ENCODE results near the gene GABBR2.

DNA sequence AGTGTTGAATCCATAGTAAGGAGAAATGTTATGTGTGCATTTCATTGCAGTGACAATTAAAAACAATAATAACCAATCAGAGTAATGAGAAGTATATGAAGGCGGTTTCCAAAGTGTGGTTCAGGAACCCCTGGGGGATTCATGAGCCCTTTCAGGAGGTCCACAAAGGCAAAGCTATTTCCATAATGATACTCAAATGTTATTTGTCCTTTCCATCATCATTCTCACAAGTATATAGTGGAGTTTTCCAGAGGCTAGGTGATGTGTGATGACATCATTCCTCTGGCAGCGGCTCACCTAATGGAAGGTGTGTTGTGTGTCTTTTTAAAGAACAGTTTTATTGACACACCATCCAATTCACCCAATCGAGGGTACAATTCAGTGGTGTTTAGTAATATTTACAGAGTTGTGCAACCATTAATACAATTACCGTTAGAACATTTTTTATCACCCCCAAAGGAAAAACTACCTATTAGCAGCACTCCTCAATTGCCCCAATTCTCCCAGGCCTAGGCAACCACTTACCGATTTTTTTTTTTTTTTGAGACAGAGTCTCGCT is 9.7 kb downstream of the NANS start:
- PRO-cap = no peak

- PRO-cap = no peak
Measured at GRCh38 chr9:98085582-98085945, 29.0 kb downstream of the NANS start.

DNA sequence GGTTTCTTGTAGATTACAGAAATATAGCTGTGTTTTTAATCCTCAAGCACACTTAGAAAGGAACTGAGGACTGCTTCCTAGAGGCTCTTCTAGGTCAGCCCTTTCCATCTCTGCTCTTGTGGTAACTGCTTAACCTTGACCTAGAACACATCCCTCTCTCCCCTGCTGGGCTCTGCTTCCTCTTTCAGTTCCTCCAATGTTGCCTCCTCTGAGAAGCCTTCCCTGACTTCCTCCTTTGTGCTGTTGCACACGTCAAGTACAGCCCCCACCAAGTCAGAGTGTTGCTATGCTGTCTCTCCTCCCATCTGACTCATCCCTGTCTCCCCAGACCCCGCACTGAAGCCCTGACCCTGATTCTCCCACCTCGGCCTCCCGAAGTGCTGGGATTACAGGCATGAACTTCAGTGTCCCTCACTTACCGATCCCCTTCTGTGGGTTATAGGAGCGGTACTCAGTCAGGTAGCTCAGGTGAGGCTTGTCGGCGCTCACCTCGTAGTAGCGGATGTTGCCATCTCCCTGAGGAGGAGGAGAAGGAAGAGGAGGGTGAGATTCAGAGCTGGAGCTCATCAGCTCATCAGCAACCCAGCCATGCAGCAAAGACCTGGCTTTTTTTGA is 10.5 kb upstream of the TRIM14 start:
- PRO-cap = no peak

- PRO-cap = no peak
Measured at GRCh38 chr9:98142174-98143183, 23.5 kb upstream of the TRIM14 start.

DNA sequence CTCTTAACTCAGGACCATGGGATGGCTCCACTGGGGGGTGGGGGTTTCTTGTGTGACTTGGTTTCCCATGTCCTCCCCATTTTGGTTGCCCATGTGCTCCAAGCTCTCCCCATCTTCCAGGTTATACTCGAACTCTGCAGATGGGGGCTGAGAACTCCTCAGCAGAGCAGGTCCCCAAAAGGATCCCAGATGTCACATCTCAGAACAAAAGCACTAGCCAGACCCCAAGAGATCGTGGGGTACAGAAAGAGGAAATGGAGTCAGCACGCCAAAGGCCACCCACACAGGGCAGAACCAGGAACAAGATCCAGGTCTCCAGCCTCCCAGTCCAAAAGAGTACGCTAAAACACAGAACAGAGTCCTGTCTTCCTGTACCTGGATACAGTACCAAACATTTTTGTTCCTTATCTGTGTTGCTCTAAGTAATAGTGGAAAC is 15.9 kb downstream of the CORO2A start:
- PRO-cap = no peak

DNA sequence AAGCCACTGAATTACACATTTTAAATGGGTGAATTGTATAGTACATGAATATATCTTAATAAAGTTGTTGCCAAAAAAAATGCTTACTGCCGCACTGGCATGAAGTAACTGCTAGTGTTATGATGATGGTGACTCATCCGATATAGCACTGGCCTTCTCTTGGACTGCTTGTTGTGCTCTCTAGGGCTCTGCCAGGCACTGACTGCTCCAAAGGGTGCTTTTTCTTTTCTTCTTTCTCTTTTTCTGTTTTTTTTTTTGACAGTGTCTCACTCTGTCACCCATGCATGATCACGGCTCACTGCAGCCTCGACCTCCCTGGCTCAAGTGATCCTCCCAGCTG is 23.4 kb downstream of the TBC1D2 start:
- PRO-cap = no peak

DNA sequence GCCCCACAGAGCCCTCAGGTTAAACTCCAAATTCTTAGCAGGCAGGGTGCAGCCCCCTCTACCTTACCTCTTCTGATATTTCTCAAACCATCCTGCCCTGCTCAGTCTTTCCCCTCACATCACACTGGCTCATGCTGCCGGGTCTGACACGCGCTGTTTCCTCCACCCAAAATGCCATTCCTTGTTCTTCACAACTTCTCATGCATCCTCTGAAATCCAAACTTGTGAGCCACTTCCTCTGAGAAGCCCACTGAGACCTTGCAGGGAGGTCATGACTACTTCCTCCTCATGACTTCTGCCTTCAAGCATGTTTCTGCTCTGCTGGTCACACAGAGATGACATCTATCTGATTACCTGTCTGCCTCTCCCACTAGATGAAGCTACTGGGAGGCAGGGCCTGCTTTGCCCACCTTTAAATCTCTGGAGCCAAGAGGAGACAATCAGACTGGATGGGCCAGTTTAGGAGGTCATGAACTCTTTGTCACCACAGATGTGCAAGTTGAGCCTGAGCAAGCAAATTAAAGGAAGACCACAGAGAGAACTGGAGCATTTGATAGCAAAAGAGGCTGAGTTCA is 119.7 kb upstream of the TBC1D2 start:
- PRO-cap = no peak

- PRO-cap = no peak
Measured at GRCh38 chr9:98410234-98410705, 154.8 kb upstream of the TBC1D2 start.

GRCh38 chr9:98707118-98707505 is 1.6 kb downstream of the GABBR2 start:
- PRO-cap = no peak

DNA sequence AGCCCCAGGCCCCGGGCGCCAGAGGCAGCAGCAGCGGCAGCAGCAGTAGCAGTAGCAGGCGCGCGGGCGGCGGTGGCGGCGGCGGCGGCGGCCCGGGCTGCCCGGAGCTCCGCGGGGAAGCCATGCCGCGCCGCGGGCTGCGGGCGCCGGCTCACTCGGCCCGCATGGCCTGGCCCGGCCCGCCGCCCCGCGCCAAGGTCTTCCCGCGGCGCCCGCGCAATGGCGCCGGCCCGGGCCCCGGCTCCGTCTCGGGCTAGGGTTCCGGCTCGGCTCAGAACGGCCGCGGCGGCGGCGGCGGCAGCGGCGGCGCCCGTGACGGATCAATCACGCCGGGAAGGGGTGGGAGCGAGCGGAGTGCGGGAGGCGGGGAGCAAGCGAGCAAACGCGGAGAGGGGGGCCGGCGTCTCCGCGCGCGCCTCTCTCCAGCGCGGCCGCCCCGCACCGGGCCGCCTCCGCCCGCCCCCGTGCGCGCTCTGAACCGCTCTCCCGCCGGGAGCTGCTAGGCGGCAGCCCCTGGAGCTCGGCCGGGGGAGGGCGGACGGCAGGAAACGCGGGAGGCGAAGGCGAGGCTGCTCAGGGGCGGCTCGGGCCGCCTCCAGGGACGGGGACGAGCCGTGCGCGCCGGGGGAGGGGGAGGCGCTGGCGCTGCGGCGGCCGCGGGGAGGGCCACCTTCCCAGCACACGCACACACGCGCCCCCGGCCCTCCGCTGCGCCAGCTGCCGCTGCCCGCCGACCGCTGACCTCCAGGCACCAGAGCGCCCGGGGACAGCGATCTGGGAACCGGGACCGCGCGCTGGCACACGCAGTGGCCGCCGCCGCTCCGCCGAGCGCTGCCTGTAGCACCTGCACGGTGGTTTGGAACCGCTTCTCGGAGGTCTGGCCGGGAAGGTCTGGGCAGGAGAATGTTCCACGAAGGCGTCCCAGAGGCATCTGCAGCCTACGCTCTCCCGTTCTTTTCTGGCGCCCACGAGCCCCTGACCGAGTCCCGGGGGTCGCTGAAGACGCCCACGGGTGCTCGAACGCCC is at the start of gene GABBR2:
TSS of gene GABBR2 (minus strand) at position 322 of the 1,026 bp plus-strand sequence.
- PRO-cap = no peak

- PRO-cap = no peak
Measured at GRCh38 chr9:98781938-98782387, 14.4 kb downstream of the ANKS6 start.

GRCh38 chr9:98790059-98790813 is 6.1 kb downstream of the ANKS6 start:
- PRO-cap = no peak

DNA sequence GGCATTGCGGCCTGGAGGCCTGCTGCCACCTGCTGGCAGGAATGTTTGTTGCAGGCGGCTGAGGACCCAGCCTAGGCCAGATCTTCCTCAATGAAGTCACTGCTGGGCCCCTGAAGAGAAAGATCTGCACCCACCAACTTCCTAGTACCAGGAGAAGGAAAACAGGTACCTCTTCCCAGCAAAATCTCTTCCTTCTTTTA is 5.1 kb downstream of the ANKS6 start:
- PRO-cap = no peak

- PRO-cap = bidirectional peak, plus-strand start at chr9:98808815, minus-strand start at chr9:98808605
Measured at GRCh38 chr9:98808334-98809278, 1.1 kb downstream of the GALNT12 start.

GRCh38 chr9:98867602-98868088 is 60.2 kb downstream of the GALNT12 start:
- PRO-cap = no peak

GRCh38 chr9:98973453-98974093 is 29.9 kb downstream of the COL15A1 start:
- PRO-cap = no peak

DNA sequence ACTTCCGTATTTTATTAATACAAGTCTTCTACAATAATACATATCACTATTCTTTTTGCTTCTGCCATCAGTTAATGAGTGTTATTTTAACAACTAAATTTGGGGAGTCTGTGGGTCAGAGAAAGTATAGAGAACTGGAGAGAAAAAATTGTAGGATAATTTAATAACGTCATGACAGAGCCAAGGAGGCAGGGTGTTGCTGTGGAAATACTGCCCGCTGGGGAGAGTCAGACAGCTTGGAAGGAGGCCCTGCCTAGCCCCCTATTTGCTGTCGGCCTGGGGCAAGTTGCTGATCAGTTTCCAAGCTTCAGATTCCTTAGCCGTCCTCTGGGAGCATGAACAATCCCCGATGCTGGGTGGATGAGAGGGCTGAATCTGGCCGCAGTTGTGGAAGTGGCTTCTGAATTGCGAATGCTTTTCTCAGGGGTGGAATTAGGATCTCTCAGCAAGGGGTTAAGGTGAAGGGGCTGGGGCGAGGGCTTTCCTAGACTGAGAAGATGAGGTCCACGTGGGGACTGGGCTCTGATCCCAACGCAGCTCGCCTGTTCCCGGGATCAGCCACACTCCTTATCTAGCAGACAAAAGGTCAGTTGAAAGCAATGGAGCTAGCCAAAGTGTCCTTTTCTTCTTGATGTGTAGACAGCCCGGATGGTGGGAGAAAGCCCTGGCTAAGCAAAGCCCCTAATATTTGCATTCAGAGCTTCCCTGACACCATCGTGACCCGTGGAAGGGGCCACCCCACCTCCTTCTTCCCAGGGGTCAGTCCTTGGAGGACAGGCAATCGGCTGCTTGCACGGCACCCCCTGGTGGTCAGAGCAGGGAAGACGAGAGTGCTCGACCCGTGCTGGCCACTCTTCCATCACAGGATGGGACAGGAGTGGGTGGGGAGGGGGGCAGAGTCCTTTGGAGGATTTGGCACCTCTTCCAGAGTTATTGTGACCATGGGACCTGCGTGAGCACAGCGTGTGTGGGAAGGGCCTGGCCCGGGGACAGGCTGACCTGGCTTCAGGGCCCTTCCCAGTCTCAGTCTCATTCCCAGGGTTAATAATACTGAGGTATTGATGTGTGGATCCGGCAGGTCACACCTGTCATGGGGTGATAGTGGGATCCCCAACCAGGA is 54.9 kb downstream of the COL15A1 start:
- PRO-cap = no peak

DNA sequence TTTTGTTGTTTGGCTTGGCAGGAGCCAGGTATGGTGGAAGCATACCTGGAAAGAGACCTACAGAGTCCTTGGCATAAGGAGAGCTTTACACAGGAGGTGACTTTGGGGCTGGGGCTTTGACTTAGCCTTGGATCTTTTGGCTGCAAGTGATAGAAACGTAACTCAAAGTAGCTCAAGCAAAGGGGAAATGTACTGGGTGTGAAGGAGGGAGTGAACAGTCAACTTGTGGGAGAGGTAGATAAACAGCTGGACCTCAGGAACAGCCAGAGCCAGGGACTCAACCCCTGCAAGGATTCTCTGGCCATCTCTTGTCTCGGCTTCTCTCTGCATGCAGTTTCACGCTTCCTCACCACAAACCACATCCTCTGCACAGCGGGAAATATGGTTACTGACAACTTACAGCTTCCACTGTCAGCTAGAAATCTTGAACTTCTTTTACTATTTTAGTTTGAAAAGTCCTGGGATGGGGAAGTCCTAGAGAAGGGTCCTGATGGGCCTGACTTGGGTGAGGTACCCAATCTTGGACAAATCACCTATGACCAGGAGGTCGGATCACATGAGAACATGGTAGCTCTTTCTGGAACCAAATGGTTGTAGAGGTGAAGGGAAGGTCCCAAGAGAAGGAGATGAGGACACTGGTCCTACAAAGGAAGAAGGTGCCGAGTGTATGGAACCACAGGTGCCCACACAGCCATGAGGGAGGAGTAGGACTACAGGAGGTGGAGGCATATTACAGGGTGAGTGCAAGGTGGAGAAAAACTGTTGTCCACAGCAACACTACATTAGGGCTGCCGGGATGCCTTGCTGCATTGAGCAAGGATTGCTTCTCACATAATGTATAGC is 46.9 kb upstream of the TGFBR1 start:
- PRO-cap = no peak

GRCh38 chr9:99075007-99075969 is 29.6 kb upstream of the TGFBR1 start:
- PRO-cap = no peak

DNA sequence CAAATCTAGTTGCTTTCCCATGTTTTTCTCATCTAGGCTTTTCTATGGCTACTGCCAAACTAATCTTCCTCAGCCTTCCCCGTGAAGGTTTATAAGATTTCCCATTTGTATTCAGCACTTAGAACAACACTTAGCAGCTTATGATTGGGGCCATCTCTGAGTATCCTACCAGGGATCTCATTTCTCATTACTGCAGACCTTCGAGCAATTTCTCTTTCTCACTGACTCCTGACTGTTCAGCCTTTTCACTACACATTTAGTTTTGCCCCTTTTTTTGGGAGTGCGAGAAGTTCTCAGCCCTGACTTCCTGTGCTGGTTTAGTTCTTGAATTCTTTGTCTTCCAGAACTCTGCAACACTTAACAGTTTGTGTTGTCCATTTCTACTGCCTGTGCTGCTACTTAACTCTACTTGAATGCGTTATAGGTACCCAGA is 2.7 kb downstream of the TGFBR1 start:
- PRO-cap = no peak

Measured in bronchus (tissue), 1 donor.